Cerebellum (tissue), 5 donors: Measurements from ENCODE around the genes MBOAT1 and PRL.

DNA sequence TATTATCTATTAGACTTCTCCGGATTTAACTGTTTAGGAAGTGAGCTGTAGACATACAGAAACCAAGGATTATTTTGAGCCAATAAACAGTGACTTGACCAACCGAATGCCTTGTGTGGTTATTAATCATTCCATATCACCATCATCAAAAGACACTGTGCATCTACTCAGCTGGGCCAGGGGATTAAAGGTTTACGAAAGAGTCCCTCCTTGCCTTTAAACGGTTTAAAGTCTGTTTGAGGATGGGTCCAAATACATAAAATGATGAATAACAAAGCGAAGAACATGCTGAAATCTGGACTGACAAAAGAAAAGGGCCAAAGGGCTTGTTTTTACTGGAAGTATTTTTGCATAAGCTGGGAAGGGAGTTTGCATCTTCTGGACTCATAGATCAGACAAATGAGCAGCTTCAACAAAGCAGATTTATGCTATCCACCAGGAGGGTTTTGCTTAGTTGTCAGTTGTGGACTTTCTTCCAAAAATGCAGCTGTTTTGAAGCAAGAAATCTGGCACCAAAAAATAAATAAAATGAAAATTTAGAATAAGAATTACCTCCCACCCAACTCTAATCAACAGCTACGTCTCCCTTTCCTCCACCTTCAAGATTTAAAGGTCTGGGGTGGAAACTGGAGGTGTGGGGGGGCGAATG is 33.6 kb upstream of the ID4 start:
- PRO-cap, 3 experiments = no peak in any of the 3 experiments
- RAMPAGE, long total RNA = no peak

DNA sequence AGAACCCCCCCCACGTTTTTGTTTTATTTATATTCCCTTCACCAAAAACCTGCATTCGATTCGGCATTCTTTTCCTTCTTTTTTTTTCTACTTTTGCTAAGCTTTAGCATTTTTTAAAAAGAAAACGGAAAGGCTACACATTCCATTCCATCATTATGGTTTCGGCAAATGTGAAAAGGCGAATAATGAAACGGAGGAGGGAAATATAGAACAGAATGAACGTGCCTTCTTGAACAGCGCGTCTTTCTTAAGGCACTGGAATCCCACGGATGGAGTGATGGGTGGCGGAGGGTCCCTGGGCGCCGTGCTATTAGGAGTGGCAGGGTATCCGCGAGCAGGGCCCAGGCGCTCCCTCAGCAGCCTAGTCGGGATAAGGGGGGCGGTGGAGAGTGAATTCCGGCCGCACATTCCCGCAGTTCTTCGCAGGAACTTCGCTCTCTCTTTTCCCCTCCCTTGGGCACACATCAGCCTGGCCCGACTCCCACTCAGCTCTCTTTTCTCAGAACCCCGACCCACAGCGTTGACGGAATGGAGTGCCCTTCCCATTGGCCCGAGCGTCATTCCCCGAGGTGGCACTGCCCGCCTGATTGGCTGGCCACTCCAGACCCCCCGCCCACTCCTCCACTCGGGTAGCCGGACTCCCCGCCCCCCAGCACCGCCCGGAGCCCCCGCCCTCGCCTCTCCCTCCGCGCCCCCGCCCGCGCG is 454 bp upstream of the ID4 start:
- PRO-cap, 3 experiments = peak in 3 of 3 experiments; most common minus-strand start position 495 of the sequence (in 2)
- RAMPAGE, long total RNA = no peak

DNA sequence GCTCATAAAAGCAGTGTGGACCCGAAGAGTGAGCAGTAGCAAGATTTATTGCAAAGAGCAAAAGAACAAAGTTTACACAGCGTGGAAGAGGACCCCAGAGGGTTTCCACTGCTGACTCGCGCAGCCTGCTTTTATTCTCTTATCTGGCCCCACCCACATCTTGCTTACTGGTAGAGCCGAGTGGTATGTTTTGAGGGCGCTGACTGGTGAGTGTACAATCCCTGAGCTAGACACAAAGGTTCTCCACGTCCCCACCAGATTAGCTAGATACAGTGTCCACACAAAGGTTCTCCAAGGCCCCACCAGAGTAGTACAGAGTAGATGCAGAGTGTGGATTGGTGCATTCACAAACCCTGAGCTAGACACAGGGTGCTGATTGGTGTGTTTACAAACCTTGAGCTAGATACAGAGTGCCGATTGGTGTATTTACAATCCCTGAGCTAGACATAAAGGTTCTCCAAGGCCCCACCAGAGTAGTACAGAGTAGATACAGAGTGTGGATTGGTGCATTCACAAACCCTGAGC is 16.6 kb downstream of the ID4 start:
- PRO-cap, 3 experiments = no peak in any of the 3 experiments
- RAMPAGE, long total RNA = no peak

DNA sequence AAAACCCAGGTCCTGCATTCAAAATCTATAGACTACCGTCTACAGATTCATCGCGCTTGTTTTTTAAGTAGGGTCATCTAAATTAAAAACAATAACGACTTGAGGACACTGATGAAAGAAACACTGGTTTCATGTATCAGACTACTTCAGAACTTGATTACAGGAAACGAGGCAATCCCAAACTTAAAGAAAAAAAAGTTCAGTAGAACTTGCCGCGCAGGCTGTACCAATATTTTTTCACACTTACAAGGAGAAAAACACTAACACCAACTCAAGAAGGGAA is 642 bp downstream of the MBOAT1 start:
- PRO-cap, 3 experiments = no peak in any of the 3 experiments
- RAMPAGE, long total RNA = no peak

GRCh38 chr6:20211969-20212827 is at the start of gene MBOAT1:
Gene MBOAT1, minus strand, starts transcription at chr6:20212469.
- PRO-cap, 3 experiments = peak in 1 of 3 experiments; most common minus-strand start chr6:20212747 (in 1)
- RAMPAGE, long total RNA = no peak

DNA sequence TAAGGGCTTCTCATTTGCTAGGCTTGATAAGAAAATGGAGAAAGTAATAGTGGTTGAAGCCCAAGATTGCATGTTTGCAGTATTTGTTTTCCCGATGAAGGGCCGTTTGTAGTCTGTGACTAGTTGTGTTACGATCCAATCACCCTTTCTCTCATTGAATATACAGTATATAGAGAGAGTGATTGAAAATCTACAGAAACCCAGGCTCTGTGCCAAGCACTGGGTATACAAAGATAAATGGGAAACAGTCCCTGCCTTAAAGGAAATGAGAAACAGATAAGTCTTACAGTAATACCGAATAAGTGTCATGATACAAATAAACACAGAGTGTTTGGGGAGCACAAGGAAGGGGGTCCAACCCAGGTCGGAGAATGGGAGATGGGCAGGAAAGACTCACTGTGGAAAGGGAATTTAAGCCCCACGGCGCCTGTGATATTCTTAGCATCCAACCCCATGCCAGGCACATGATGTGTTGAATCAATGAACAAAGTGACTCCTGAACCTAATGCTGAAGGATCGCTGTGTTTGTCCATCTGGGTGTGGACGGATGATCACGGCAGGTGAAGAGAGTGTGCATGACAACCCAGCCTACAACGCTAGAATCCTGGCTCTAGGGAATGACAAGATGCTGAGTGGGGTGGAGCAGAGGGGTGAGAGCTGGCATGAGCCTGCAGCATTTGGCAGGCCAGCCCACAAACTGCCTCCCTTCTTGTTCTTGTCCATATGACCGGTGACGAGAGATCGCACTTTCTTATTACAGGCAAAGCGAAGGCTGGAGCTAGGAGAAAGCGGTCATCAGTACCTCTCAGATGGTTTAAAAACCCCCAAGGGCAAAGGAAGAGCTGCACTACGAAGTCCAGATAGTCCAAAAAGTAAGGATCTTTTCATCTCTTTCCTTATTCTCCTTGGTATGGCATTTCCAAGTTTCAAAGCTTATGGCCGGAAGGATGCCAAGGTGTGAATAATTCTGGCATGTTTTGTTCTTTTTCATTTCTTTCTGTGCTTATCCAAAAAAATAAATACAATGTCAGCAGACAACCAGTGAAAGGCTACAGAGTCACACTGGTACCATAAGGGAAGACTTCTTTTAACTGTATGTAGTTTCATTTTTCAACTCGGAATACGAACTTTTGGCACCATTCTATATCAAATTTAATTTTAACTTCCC is 54.8 kb upstream of the CDKAL1 start:
- PRO-cap, 3 experiments = peak in 2 of 3 experiments; most common plus-strand start position 754 of the sequence (in 2)
- RAMPAGE, long total RNA = no peak

GRCh38 chr6:21538158-21538453 is 55.4 kb upstream of the SOX4 start:
- PRO-cap, 3 experiments = no peak in any of the 3 experiments
- RAMPAGE, long total RNA = no peak

- PRO-cap, 3 experiments = no peak in any of the 3 experiments
- RAMPAGE, long total RNA = no peak
These were observed 55.2 kb upstream of the SOX4 start for GRCh38 chr6:21538454-21538734.

- PRO-cap, 3 experiments = no peak in any of the 3 experiments
- RAMPAGE, long total RNA = no peak
These were observed 4.6 kb upstream of the SOX4 start for GRCh38 chr6:21589114-21589247.

- PRO-cap, 3 experiments = peak in 1 of 3 experiments; most common plus-strand start chr6:21596684 (in 1); most common minus-strand start chr6:21596719 (in 1)
- RAMPAGE, long total RNA = no peak
These were observed 2.8 kb downstream of the SOX4 start for GRCh38 chr6:21596192-21596830.

GRCh38 chr6:21808554-21809282 is 215.2 kb downstream of the SOX4 start:
- PRO-cap, 3 experiments = no peak in any of the 3 experiments
- RAMPAGE, long total RNA = no peak

DNA sequence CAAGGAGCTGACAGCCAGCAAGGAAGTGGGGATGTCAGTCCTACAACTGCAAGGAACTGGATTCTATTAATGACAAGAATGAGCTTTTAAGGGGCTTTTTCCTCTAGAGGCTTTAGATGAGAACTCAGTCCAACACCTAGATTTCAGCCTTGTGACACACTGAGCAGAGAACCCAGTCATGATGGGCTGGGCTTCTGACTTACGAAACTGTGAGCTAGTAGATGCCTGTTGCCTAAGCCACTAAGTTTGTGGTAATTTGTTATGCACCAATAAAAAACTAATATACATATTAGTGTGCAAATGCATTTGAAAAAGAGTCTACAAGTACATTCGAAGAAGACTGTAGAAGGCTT is 263.3 kb downstream of the SOX4 start:
- PRO-cap, 3 experiments = no peak in any of the 3 experiments
- RAMPAGE, long total RNA = no peak

GRCh38 chr6:21883352-21884087 is 290.0 kb downstream of the SOX4 start:
- PRO-cap, 3 experiments = no peak in any of the 3 experiments
- RAMPAGE, long total RNA = no peak

GRCh38 chr6:21997521-21998394 is 299.1 kb downstream of the PRL start:
- PRO-cap, 3 experiments = no peak in any of the 3 experiments
- RAMPAGE, long total RNA = no peak

DNA sequence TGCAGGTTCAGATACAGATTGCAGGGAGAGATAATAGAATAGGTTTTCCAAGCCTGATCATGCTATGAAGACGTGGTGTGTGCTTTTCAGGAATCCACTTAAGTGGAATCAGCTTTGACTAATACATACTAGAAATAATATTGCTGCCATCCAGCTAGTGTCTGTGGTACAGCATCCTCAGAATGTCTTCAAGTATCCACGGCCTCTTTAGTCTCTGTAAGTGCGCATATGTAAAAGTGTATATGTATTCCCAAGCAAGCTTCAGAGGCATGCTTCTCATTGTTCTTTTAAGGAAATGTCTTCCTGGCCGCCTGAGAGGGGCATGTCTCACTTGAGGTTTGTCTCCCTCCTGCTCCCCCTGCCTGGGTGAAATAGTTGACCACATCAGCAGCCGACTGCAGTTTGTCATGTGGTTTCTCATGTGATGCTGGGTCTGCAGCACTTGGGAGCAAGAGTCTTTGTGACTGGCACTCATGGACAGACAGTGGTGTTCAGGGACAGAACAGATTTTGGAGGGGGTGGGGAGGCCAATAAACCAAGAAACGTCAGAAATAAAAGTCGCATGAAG is 150.9 kb downstream of the PRL start:
- PRO-cap, 3 experiments = peak in 1 of 3 experiments; most common plus-strand start position 470 of the sequence (in 1); most common minus-strand start position 368 of the sequence (in 1)
- RAMPAGE, long total RNA = no peak

- PRO-cap, 3 experiments = no peak in any of the 3 experiments
- RAMPAGE, long total RNA = no peak
These were observed at the start of gene PRL for GRCh38 chr6:22296752-22297216. Gene PRL, minus strand, starts transcription at chr6:22297036.

GRCh38 chr6:24359760-24360578 is 2.1 kb upstream of the DCDC2 start:
- PRO-cap, 3 experiments = no peak in any of the 3 experiments
- RAMPAGE, long total RNA = no peak

- PRO-cap, 3 experiments = no peak in any of the 3 experiments
- RAMPAGE, long total RNA = no peak
These were observed 2.4 kb upstream of the MRS2 start for GRCh38 chr6:24399938-24401140.

- PRO-cap, 3 experiments = no peak in any of the 3 experiments
- RAMPAGE, long total RNA = no peak
These were observed 1.2 kb upstream of the MRS2 start for GRCh38 chr6:24401461-24402043.

DNA sequence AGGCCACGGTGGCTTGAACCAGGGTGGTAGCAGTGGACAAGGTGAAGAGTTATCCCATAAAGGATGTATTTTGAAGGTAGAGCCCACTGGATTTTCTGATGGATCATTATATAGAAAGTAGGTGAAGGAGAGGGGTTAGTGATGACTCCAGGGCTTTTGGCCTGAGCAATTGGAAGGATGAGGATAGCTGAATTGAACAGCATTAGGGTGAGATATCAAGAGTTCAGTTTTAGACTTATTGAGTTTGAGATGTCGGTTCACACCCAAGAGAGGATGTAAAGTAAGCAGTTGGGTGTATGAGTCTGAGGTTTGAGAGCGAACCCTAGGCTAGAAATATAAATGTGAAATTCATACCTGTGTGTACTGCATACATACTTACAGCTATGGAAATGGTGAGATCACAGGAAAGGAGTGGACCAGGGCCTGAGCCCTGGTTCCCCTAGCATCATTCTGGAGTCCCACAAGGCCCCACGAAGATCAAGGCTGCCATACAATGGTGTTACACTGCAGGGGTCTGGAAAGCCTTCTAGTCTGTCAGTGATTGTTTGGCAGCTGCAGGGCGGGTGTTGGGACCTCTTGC is 3.3 kb downstream of the ALDH5A1 start:
- PRO-cap, 3 experiments = no peak in any of the 3 experiments
- RAMPAGE, long total RNA = no peak